ENCODE data around the genes MDM1 and LRRC10.

DNA sequence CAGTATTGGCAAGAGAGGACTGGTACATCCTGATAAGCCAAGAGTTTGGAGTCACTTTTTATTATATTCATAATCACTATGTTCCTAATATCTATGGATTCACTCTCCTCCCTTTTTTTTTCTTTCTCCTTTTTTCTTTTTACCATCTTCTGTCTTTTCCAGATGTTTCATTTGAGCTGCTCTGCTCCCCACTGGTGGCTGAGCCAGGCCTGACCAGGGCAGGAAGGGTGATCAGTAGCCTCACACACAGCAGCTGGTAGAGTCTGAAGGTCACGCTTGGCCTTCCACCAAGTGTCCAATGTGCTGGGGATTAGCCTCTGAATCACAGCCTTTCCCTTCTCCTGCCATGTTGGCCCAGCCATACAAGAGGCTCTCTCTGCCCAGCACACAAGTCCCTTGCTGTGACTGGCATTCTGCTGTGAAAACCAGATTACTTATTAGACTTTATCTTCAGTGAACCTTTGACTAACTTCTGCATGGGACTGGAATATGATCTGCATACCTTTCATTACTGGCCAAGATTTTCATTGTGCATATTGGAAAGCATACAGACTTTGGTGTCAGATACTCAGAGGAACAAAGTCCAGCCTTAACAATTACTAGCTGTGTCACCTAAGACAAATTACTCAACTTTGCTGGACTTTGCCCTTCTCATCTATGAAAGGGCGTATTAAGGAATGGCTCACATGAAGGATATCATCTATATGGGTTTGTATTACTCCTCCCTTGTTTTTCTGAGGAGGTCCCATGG lies 99.3 kb downstream of the DYRK2 start:
- RRBS: no CpG with 5 or more reads among the region's 2 CpGs

DNA sequence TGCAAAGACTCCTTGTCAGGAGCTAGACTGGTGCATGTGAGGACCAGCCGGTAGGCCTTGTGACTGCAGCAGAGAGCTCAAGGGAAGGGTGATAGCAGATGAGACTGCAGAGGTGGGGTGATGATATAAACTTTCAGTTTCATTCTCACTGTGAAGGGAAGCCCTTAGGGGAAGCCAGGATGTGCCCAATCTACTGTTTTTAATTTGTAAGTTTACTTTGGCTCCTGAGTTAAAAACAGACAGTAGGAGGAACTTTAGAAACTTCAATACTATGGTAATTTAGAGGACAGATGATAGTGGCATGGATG lies 12.4 kb downstream of the IL22 start:
- RRBS: no CpG with 5 or more reads among the region's 1 CpG

- RRBS: 1% methylated on average over 12 of the region's 57 CpGs
Observed at GRCh38 chr12:68331944-68332740, at the start of gene MDM1. Gene MDM1 (minus strand): TSS chr12:68332362.

DNA sequence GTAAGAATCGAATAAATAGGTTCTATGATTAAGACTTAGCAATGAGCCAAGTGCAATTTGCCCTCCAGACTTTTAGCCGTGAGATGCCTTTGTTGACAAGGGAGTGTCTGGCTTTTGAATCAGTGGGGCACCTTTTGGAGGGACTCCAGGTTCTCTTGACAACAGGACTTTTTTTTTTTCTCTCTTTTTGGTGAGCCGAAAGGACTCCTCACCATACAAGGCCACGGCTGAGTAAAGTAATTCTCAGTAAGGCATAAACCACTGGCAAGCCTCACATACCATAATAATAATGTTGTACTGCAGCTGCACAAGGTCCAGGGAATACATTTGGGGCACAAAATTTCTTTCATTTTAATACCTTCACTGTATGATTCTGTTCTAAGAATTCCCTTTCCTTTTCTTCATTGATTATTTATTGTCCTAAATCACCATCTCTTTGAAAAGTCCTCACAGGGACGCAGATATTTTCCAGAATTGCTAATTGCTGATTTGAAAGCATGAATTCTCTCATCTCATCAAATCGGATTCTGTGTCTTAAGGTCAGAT lies 4.9 kb upstream of the MDM1 start:
- RRBS: no CpG with 5 or more reads among the region's 6 CpGs

- RRBS: 1% methylated on average over 4 of the region's 28 CpGs
Observed at GRCh38 chr12:68364729-68365961, 33.0 kb upstream of the MDM1 start.

- RRBS: no CpG with 5 or more reads among the region's 1 CpG
Observed at GRCh38 chr12:68368491-68368869, 36.3 kb upstream of the MDM1 start.

- RRBS: no CpG with 5 or more reads among the region's 6 CpGs
Observed at GRCh38 chr12:68450788-68451936, 119.0 kb upstream of the MDM1 start.

- RRBS: no CpG with 5 or more reads among the region's 4 CpGs
Observed at GRCh38 chr12:68462975-68463313, 130.8 kb upstream of the MDM1 start.

- RRBS: no CpG with 5 or more reads among the region's 4 CpGs
Observed at GRCh38 chr12:68617243-68617990, 6.7 kb downstream of the RAP1B start.

GRCh38 chr12:68625845-68626111 lies 15.1 kb downstream of the RAP1B start:
- RRBS: no CpG with 5 or more reads among the region's 5 CpGs

DNA sequence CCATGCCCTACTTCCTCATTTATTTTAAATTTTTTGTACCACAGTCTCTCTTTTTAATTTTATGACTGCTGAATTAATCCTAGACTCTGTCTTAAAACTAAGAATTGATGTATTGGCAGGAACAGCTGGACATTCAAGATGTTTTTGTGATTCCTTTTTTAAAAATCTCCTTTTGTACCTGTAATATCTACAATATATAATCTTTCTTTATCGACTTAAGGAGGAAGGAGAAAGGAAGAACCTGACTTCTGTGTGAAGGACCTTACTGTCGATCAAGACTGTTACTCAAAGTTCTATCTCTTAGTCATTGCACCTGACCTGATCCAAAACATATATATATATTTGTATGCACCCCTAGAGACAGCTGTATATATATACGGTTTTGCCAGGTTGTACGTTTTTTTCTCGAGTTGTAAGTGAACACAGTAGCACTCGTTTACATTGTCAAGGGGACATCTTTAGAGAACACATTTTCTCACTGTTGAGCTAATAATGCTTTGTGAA lies 720 bp upstream of the SLC35E3 start:
- RRBS: no CpG with 5 or more reads among the region's 6 CpGs

DNA sequence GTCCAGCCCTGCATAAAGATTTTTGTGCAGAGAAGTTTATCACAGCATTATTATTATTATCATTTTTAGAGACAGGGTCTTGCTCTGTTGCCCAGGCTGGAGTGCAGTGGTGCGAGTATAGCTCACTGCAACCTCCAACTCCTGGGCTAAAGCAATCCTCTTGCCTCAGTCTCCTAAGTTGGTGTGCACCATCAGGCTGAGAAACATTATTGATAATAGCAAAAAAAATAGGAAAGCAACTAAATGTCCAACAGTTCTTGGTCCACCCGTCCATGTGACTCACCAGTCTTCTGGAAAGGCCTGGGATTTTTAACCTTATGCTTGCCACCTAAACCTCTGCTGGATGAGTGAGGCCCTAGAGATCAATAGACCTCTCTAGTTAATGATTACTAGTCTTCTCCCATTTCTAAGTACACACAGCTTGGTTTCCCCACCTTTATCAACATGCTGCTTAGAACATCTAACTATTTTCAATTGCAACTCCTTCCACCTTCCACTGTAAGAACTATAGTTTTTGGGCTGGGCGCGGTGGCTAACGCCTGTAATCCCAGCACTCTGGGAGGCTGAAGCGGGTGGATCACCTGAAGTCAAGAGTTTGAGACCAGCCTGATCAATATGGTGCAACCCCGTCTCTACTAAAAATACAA lies 19.0 kb upstream of the MDM2 start:
- RRBS: no CpG with 5 or more reads among the region's 7 CpGs

DNA sequence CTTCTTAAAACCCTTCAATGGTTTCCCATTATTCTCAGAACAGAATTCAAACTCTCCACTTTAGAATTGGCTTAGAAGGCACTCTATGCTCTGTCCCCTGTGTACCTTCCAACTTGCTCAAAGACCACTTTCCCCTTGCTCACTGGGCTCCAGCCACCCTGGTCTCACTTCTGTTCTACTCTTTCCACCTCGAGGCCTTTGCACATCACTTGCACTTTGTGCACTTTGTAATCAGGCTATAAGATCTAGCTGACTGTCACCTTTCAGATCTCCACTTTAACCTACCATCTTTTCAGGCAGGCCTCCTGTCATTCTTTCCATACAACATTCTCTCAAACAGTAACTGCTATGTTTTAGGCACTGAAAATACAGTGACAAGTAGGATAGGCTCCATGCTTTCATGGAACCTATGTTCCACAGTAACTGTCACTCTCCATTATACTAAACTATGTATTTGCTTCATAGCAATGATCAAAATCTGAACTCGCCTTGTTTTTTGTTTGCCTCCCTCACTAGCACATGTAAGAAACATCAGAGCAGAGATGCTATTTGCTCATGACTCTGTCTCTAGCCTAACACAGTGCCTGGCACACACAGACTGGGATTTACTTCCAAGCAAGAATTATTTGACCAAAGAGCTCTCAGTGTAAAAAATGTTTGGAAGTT lies 14.0 kb downstream of the CPM start:
- RRBS: no CpG with 5 or more reads among the region's 2 CpGs

GRCh38 chr12:68977234-68977722 lies 44.3 kb upstream of the CPM start:
- RRBS: no CpG with 5 or more reads among the region's 3 CpGs

- RRBS: no CpG with 5 or more reads among the region's 7 CpGs
Observed at GRCh38 chr12:69024396-69024826, 91.4 kb upstream of the CPM start.

DNA sequence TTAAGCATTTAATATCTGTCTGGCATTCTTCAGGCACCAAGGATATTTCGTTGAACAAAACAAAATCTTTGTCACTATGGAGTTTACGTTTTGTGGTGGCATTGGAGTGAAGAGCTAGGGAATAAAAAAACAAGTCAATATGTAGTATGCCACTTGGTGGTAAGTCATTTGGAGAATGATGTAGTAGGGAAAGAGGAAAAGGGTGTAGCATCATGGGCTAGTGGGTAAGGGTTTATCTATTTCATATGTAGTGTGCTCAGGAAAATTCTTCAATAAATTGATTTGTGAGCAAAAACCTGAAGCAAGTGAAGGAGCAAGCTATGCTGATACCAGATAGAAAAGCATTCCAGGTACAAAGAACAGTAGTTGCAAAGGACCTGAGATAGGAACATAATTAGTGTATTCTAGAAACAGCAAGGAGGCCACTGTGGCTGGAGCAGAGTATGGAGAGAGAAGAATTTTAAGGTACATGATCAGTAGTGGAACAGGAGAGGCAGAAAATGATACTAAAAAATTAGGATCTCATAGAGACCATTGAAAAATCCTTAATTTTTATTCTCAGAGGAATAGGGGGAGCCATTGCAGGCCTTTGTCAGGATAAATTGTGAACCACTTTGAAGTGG lies 41.8 kb upstream of the CCT2 start:
- RRBS: no CpG with 5 or more reads among the region's 2 CpGs

GRCh38 chr12:69587847-69588314 lies 2.6 kb downstream of the CCT2 start:
- RRBS: no CpG with 5 or more reads among the region's 4 CpGs

- RRBS: no CpG with 5 or more reads among the region's 16 CpGs
Observed at GRCh38 chr12:69610561-69611198, at the start of gene LRRC10. Gene LRRC10 (minus strand): TSS chr12:69610907.

DNA sequence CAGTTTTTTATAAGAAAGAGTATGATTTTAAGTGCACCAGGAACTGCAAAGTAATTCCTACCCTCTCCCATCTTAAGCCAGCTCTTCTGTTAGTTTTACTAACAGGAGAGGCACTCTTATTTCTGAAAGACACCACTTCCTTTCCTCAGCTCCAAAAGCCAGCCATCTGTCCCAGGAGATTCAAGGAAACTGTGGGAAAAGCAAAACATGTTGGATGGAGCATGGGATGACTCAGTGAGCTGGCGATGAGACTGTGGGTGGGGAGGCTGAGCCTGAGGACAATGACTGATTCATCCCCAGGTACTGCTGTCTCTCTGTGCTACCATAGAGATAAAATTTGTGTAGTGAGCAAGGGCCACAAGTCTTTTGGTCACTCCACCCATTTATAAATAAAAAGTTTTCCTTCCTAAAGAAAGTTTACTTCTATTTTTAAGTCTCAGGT lies 141.4 kb downstream of the MYRFL start:
- RRBS: no CpG with 5 or more reads among the region's 1 CpG

- RRBS: no CpG with 5 or more reads among the region's 4 CpGs
Observed at GRCh38 chr12:69988628-69988923, 163.5 kb downstream of the MYRFL start.